Hair follicle dermal papilla cell (primary cell): Measurements from ENCODE around the gene FARSB.

GRCh38 chr2:219605240-219605931 is 7.7 kb downstream of the STK11IP start:
- CAGE, long polyA plus RNA: no peak

GRCh38 chr2:219662417-219663054 is 35.1 kb downstream of the SLC4A3 start:
- CAGE, long polyA plus RNA: no peak

DNA sequence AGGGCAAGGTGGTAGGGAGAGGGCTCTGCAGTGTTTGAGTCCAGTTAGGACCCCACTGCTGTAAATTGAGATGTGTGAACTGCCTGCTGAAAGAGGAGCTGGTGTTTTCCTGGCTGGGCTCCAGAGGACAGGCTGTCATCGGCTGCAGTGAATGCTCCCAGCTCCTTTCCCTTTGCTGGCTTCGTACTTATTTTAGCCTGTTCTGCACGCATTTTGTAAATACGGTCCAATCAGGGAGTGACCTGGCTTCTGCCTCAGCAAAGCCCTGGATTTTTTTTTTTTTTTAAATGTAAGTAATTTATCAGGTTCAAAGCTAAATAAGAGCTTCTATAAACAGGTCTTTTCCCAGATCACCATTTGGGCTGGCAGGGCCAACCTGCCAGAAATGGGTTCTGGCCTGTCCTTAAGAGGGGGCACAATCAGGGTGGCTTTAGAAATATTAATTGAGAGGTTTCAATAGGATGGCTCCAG is 37.6 kb downstream of the SLC4A3 start:
- CAGE, long polyA plus RNA: no peak

GRCh38 chr2:221203254-221203577 is 368.9 kb downstream of the EPHA4 start:
- CAGE, long polyA plus RNA: no peak

GRCh38 chr2:221527461-221528351 is 44.4 kb downstream of the EPHA4 start:
- CAGE, long polyA plus RNA: no peak

GRCh38 chr2:222290907-222291900 is 7.6 kb downstream of the PAX3 start:
- CAGE, long polyA plus RNA: no peak

DNA sequence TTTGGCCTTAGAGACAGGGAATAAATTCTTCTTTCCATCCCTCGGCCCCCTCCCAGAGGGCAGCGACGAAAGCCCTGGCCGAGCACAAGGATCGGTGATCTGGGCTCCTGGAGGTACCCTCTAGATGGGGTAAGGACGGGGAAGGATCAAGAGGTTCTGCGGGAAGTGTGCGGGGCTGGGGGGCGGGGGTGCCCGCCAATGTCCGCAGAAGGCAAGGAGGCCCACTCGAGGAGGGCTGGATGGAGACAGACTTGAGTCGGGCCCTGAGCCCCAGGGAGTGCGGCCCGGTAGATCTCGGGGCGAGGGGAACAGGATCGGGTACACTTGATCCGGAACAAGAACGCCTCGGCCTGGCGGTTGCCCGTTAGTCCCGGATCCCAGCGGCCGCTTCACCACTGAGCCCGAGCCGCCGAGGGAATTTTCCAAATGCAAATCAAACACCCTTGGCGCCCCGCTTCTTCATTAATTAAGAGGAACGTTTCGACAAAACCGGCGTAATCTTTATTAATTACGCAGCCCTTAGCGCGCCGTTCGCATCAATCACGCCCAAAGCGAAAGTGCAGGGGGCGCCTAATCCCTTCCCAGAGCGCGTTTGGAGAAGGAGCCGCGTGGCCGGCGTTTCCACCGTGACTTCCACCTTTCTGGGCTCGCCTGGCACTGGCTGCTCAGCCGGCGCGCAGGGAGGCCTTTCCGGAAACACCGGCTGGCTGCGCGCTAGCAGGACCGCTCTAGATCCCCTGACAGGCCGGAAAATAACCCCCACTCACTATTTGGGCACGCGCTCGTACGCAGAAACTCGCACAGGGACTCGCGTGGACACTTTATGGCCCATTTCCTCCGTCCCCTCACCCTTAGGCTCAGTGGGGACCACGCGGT is 7.0 kb upstream of the PAX3 start:
- CAGE, long polyA plus RNA: no peak

DNA sequence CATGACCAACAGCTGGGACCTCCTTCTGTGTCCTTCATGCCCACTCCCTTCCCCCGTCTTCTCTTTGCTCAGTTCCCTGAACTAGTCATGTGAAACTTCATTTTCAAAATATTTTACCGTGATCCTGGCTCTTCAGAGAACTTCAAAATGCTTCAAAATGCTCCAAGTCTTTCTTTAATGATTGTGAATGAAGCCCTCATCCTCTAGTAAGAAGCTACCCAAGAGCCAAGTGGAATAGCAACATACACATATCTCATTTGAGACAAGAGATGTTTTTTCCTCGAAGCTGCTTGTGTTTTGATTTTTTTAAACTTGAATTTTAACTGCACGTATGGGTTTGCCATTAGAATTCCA is 91.8 kb downstream of the FARSB start:
- CAGE, long polyA plus RNA: no peak

- CAGE, long polyA plus RNA: no peak
Measured at GRCh38 chr2:222655858-222656654, at the start of gene FARSB. Gene FARSB (minus strand): TSS chr2:222656092.

DNA sequence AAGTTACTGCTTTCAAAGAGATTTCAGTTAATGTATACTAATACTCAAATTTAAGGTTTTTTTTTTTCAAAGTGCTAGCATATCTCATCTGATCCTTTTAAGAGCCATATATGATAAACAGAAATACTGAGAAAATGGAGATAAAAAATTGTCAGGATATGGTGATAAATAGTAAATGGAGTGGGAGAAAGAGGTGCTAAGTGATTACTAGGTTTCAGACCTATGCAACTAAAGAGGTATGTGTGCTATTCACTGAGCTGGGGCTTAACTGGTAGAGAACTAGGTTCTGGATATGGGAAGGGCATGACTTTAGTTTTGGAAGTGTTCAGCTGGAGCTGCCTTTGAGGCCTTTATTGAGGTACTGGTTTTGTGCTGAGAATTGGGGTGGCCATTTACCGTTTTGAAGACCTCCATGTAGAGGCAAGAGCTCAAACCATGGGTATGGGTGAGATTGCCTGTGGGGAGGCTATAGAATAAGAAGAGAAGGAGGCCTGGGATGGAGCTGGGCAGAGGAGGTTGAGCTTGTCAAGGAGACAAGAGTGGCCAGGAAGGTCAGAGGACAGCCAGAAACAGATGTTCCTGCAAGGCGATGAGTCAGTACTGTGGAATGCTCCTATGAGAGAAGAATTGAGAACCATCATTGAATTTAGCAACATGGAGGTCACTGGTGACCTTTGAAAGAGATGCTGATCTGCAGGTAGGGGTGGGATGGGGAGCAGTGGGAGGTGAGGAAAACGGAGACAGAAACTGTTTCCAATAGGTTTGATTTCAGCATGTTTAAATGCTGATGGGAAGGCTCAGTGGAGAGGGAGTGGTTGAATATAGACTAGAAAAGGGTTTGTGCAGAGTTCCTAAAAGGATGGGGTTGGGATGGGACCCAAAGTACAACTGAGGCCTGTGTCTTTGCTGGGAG is 3.3 kb downstream of the ACSL3 start:
- CAGE, long polyA plus RNA: no peak

DNA sequence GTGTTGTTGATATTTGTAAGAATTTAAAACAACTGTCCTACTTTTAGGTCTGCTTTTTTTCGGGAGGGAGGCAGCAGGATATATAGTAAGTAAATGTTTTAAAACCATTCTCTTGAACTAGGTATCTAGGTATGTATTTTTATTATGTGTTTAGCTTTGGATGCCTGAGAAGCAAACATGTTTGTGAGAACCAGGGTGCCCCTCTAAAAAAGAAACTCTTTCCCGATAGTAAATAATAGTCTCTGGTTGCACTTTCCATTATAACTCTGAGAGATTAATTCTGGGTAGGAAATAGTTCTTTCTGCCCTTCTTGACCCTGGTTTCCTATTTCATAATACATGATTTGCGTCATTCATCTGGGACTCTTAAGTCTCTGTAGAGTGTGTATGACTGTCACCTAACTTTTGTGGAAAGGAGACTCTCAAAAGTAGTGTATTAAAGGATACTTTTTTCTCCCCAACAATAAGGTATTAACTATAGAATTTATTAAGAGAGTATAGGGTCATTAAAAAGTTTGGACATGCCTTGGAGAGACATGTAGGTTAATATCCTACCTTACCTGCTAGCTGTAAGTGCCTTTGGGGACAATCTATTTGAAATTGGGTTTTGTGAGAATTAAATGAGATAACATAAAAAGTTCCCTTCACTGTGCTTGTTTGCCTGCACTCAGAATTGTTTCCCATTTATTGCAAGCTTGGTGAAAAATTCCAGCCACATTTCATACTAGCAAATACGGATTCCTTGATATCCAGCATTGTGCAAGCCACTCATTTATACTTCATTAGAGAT is 31.6 kb downstream of the ACSL3 start:
- CAGE, long polyA plus RNA: no peak

- CAGE, long polyA plus RNA: no peak
Measured at GRCh38 chr2:223055158-223055699, 3.2 kb downstream of the KCNE4 start.

DNA sequence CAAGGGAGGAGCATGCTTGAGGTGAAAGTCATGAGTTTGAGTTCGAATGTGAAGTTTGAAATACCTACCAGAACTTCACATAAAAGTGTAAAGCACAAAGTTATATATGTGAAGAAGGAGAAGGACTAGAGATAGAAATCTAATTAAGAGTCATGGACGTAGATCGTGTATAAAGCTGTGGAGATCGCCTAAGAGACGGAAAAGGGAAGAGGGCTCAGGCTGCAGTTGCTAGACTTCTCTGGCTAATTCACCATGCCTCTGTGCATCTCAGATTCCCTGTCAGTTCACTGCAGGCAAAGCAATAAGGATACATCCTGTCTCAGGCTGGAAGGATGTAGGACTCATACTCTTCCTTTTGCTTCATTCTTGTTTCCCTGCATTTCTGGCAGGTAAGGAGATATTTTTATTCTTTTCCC is 112.6 kb downstream of the AP1S3 start:
- CAGE, long polyA plus RNA: no peak

DNA sequence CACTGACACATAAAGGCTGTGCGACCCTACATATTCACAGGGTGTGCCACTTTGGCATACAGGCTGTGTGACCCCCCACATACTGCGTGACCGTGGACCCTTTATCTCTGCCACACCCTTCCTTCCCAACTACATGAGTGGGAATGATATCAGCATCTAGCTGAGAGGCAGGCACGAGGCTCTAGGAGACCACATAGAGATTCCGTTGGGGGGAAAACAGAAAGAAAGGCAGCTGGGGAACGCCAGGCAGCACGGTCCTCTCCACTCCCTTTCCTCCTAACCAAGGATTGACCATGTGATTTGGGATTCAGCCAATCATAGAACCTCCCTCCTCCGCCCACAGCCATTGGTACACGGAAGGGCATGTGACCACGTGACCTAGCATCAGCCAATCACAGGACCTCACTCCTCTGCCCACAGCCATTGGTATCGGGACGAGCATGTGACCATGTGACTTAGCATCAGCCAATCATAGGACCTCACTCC is 7.9 kb downstream of the SERPINE2 start:
- CAGE, long polyA plus RNA: no peak

DNA sequence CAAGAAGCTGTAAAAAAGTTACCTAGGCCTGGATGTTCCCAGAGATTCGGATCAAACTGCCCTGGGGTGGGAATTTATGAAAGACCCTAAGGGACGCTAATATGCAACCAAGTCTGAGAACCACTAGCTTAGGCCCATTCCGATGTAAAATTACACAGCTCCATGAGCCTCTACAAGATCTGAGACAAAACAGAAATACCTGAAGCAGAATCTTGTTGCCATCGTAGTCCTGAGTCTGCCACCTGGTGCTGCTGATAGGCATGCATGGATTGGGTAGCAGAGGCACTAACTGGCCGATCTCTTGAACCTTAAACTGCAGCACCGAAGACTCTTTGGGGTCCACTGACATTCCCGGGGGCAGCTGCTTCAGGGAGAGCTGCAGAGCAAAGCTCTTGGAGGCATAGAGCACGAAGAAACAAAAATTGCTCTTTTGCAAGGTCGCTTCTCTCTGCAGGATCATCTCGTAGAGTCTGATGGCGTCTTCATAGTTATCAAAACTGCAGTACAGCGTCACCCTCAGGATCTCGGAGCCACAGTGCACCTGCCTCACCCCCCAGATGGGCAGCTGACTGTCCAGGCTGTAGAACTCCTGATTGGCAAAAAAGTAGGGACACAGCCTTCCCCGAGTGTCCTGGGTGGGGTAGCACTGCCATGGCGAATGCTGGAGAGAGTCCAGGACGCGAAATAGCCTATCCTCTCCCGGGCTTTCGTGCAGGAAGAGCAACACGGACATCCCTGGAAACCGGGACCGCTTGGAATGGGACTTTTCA is 884 bp downstream of the FAM124B start:
- CAGE, long polyA plus RNA: no peak

DNA sequence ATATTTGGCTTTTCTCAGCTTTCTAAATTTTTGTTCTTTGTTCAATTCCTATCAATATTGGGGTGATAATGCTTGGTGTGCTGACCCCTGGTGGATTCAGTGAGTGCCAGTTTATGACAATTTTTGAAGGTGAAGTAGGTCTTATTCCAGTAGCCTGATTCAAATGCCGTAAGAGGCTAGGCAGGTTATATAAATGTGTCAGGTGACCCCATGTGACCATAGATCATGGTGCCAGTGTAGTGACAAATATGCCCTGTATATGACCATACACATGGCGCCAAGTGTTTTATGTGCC is 47.6 kb upstream of the FAM124B start:
- CAGE, long polyA plus RNA: no peak

- CAGE, long polyA plus RNA: no peak
Measured at GRCh38 chr2:224546656-224547789, 38.1 kb downstream of the CUL3 start.

- CAGE, long polyA plus RNA: no peak
Measured at GRCh38 chr2:224558133-224558780, 26.9 kb downstream of the CUL3 start.

GRCh38 chr2:224564598-224565178 is 20.5 kb downstream of the CUL3 start:
- CAGE, long polyA plus RNA: no peak

- CAGE, long polyA plus RNA: no peak
Measured at GRCh38 chr2:224909748-224910586, 132.3 kb downstream of the DOCK10 start.